Temporal lobe (tissue), 2 donors: ENCODE results near the gene ADARB2.

- RAMPAGE, long total RNA: no peak
Observed at GRCh38 chr10:127720-128400, 7.4 kb upstream of the ZMYND11 start.

DNA sequence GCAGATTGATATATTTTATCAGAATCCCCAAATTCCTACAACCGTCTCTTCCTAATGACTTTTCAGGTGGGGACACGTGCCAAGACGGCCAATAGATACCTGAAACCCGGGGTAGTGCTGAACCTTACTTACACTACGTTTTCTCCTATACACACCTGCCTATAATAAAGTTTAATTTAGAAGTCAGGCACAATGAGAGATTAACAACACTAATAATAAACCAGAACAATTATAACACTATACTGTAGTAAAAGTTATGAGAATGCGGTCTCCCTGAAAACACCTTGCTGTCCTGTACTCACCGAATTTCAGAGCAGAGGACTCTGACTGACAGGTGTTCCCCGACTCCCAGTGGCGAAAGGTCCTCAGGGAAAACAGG is 1.3 kb upstream of the ZMYND11 start:
- RAMPAGE, long total RNA: no peak

DNA sequence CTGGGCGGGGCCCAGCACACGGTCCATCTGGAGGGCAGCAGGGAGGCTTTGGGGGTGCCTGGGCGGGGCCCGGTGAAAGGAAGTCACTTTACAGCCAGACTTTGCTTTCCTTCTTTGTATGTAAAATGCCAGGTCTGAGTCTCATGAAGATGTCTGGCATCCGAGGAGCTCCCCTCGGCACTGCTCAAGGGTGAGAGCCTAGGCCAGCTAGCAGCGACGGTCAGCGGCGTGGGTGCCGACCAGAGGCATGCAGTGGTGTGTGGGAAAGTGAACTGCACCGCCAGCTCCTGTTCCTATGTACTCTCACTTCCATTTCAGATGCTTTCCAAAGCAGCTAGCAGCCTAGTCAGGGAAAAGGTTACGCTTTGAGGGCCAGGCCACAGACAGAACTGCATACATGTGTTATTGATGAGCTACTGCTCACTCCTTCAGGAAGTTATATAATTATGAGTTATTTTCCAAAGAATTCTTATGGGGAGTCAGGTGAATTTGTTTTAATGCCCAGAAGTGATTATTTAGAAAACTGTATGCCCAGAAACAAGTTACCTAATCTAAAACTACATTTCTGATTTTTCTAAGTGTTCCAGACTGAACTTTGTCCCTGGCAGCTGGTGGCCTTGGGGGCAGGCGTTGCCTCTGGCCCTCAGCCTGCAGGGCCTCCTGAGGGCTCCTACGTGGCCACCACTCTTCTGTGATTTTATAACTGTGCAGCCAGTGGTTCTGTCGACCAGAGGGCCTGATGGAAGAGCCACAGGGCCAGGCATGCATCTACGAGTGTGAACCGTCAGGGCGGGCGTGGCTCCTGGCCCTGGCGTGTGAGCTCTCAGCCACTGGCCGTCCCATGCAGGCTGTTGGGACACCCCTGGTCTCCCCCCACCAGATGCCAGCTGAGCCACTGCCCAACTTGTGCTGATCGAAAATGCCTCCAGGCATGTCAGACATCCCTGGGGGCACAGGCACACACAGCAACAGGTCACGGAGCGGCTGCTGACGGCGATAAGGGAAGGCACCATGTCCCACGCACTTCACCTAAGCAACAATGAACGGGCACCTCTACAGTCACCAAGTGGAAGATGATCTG is 173.1 kb downstream of the ZMYND11 start:
- RAMPAGE, long total RNA: no peak

DNA sequence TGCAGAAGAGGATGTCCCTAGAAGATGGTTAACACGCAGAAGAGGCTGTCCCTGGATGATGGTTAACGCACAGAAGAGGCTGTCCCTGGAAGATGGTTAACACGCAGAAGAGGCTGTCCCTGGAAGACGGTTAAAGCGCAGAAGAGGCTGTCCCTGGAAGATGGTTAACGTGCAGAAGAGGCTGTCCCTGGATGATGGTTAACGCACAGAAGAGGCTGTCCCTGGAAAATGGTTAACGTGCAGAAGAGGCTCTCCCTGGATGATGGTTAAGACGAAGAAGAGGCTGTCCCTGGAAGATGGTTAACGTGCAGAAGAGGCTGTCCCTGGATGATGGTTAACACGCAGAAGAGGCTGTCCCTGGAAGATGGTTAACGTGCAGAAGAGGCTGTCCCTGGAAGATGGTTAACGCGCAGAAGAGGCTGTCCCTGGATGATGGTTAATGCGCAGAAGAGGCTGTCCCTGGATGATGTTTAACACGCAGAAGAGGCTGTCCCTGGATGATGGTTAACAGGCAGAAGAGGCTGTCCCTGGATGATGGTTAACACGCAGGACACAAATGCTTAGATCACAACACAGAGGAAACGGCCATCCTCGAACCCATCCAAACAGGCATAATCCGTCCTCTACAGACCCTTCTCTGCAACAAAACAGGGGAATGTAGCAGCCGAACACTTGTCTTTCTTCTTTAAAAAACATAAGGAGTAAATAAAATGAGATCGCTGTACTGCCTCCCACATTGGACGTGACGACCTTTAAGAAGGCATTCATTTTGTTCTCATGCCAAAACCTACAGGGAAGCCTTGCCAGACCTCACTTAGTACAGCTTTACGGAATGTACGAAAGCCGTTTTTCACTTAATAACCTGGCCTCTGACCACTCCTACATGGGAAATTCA is 244.9 kb downstream of the ZMYND11 start:
- RAMPAGE, long total RNA: no peak

DNA sequence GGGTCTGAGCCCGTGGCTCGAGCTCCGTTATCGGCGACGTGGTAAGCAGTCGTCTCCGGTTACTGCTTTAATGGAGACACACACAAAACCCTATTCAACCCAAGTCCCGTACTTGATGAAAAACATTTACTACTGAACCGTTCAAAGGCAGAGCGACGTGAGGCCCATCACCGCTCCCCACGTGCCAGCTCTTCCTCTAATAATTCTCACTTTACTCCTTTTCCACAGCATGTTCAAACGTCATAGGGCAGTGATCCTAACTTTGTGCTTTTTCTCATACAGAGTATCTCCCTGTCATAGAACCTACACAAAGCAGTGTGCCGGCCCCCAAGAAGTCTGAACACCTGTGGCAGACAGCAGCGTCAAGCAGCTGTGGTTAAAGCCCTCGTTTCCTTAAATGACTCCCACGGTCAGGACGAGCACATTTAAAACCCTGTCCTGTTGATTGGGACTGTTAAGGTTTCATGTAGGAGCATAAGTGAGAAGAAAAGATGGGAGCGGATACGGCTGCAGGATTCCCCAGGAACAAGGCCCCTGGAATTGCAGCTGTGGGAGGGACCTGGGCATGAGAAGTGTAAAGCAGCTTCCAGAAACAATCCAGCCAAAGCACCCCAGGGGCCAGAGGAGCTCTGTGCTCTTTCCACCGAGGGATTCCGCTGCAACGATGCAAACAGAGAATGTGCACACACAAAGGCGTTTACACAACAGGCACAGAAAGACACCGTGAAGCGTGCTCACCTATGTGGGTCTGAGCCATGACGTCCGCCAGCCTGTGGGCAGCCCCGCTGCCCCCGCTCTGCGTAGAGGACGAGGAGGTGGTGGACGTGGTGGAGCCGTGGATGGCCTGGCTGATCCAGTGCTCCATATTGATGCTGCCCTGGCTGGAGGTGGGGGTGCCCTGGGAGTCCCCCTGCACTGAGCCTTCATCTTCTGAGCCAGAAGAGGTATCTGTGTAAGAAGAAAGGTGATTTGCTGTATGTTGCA is 267.1 kb downstream of the DIP2C start:
- RAMPAGE, long total RNA: no peak

GRCh38 chr10:450847-451731 is 238.4 kb downstream of the DIP2C start:
- RAMPAGE, long total RNA: no peak

GRCh38 chr10:584349-584877 is 105.1 kb downstream of the DIP2C start:
- RAMPAGE, long total RNA: no peak

GRCh38 chr10:662626-663274 is 26.7 kb downstream of the DIP2C start:
- RAMPAGE, long total RNA: no peak

DNA sequence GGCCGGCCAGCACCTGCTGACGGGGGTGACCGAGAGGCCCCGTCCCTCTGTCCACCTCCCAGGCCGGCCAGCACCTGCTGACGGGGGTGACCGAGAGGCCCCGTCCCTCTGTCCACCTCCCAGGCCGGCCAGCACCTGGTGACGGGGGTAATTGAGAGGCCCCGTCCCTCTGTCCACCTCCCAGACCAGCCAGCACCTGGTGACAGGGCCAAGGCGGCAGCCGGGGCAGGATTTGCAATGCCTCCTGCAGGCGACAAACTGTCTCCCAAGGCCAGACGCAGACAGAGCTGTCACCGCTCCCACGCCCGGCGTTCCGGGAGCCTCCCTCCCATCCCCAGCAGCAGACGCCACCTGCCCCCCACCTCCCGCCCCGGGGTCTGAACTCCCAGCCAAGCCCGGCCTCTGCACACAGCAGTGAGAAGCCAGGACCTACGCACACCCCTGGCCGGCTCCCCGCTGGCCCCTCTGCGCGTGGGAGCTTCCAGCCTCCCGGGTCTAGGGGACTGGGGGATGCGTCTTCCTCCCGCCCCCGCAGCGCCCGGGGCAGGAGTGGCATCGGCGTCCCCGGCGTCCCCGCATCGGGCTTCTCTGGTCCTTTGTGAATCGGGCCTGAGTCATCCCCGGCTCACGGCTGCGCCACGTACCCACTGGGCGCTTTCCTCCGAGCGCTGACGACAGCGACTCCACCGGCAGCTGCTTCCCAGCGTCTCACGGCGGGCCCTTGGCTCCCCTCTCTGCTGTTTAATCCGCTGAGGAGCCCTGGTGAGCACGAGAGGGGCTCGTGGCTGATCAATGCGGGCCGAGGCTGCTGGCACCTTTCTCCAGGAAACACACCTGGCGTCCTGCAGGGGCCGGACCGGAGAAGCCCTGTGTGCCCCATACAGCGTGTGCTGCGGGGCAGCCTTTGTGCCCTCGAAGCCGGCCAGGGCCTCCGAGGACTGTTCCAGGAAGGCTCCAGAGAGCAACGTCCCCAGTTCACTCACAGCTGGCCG is 95.1 kb upstream of the DIP2C start:
- RAMPAGE, long total RNA: no peak

DNA sequence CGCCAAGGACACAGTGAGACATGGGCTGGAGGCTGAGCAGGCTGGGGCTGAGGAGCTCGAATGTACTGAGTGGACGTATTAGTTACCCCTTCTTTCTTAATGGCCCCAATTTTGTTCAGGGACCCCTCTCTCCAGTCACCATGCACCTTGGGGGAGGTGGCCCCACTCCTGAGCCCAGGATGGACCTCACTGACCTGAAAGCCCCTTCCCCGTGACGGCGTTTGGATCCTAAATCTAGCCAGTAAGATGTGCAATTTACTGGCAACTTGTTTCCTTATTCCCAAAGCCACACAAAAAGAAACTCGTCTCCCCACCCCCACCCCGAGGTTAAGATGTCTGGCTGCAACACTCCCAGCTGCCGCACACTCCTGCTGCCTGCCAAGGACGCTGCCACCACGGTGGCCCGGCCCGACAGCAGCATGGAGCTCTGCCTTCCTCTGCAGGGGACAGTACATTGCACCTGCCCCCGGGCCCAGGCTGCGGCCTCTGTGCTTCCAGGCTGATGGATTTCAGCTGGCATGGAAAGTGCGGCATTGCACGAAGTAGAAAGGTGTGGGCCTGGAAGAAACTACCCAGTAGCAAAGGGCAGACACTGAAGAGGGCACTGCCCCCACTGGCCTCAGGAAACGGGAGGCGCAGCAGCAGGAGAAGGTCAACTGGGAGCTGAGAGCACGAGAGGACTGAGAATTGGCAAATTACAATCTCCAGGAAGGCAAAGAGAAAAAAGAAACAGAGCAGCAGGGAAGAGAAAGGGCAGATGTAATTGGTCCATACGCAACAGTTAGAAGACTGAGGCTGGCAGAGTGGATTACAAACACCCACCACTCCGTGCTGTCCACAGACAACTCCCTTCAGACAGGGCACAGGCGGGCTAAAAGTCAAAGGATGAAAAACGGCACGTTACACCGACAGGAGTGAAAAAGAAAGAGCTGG is 117.0 kb upstream of the DIP2C start:
- RAMPAGE, long total RNA: no peak

DNA sequence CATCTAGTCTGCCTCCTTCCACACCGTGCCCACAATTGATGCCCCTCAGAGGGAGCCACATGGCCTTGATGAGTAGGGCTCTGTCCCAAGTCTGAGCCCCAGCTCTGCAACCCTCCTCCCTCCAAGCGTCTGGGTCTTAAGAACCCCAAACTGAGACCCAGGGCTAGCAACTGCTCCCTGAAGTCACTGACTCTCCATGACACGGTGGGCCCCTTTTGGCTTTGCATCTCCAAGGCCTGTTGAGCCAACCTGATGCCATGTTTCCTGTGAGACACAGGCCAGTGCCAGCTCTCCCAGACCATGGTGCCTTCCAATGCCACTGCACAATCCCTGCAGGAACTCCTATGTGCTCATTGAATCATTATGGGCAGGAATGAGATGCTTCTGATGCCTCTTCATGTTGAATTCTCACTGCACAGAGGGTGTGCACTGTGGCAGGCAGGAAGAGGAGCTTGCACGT is 107.9 kb downstream of the LARP4B start:
- RAMPAGE, long total RNA: no peak

GRCh38 chr10:854223-854690 is 77.2 kb downstream of the LARP4B start:
- RAMPAGE, long total RNA: no peak

- RAMPAGE, long total RNA: no peak
Observed at GRCh38 chr10:911274-912040, 20.0 kb downstream of the LARP4B start.

DNA sequence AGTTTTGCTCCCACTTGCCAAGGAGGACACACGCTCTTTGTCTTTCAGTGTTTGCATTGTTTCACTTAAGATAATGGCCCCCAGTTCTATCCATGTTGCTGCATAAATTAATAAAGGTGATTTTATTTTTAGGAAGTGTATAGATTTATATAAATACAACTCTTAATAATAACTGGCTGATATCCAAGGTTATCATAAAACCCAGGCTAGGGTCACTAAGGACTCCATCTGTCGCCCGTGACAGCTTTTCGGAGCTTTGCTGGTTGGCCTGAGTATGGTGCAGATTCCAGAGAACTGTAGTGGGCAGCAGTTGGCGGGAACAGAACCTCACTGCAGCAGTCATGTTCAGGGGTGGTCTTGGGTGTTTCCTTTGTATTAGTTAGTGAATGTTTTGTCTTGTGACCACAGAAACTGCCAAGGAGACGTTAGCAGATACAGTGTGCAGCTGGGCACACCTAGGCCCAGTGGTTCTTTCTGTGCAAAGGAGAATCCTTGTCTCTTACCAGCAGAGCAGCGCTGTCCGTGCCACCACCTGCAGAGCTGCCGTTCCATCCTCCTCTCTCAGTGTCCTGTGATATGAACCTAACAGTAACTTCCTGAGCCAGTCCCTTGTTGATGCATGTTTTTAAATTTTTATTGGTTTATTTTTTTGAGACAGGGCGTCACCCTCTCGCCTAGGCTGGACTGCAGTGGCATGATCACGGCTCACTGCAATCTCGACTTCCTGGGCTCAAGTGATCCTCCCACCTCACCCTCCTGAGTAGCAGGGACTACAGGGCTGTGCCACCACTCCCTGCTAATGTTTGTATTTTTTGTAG is 60.4 kb downstream of the WDR37 start:
- RAMPAGE, long total RNA: no peak

- RAMPAGE, long total RNA: no peak
Observed at GRCh38 chr10:1293629-1294357, 237.6 kb downstream of the WDR37 start.

DNA sequence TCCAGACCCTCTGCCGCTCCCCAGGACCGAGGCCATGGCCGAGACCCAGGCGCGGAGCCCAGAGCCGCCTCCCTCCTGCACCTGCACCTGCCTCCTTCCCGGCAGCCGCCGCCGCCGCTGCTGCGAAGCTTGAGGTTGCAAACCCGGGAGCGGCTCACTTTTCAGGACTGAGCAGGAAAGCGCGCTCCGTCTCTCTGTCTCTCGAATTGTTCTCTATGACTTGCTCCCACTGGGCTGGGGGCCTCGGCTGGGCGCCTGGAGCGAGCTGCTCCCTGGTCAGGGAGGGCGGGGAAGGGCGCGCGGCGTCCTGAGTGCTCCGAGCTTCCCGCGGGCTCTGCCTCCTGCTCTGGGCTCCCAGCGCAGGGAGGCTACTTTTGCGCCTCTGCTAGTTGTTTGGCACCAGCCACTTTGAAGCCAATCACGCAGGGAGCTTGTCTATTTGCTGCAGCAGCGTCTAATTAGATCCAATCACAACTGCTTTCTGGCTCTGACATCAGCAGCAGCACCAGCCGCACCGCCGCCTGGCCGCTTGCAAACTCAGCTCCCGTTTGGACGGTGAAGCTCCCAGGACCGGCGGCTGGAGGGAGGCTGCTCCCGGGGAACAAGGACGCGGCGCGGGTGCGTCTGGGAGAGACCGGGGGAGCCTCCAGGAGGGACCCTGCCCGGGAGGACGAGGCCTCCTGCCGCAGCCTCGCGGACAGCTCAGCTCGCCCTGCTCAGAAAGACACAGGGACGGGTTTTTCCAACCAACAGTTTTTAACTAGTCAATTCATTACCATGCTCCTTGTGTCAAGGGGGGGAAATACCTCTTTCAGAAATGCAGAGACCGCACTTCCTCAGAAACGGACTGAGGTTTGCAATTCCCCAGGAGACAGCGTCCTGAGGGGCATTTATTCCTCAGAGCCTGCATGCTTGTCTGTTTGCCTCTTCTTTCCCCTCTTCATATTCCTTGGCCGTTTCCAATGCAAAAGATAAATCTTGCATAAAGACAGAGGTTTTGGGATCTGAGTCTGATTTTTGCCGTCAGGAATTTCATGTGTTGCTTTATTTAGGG is at the start of gene ADARB2:
Gene ADARB2 (minus strand): TSS at position 411 of the 1,054 bp plus-strand sequence.
- RAMPAGE, long total RNA: no peak

GRCh38 chr10:3090816-3091264 is 23.5 kb downstream of the PFKP start:
- RAMPAGE, long total RNA: no peak

DNA sequence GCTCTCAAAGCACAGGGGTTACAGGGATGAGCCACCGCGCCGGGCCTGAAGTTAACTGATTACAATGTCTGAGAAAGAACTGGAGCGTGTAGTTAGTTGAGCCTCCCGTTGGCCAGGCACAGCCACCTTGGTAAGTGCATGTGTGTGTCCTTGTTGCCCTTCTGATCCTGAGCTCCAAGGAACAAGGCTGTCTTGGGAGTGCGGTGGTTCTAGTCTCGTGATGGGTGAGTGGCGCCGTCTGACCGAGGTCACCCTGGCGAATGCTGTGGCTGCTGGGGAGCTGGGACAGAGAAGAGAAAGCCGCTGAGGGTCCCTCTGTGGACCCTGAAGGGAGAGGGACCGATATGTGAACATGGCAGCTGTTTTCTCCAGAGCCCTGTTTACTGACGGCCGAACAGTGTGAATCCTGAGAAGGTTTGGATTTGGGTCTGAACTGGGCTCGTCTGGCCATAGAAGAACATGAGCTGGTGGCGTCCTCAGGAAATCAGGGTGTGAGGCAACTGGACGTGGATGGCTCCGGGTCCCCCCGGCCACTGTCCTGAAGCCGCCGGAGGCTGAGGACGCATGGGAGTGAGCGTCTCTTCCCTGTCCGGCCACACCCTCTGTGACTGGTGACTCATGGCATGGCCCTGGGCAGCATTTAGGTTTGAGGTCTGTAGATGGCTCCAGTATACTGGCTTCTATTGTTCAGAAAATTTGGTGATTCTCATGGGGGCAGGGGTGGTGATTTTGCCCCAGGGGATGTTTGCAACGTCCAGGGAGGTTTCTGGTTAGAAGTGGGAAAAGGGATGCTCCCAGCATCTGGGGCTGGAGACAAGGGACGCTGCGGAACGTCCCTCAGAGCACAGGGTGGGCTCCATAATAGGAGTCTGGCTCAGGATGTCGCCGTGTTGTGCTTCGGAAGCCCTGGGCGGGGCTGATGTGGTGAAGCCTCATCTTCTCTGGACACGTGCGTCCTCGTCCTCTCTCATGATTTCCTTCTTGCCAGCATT is 50.2 kb downstream of the PITRM1 start:
- RAMPAGE, long total RNA: no peak

GRCh38 chr10:3136220-3137035 is 36.2 kb downstream of the PITRM1 start:
- RAMPAGE, long total RNA: no peak

- RAMPAGE, long total RNA: no peak
Observed at GRCh38 chr10:3248495-3248965, 75.9 kb upstream of the PITRM1 start.